Vermiform appendix (tissue), 1 donor: ENCODE data around the genes FAM131C and CPLANE2.

- PRO-cap, result bidirectional peak, plus-strand start at chr1:15886573, minus-strand start at chr1:15886334
These were observed 38.4 kb downstream of the SPEN start for GRCh38 chr1:15885632-15886644.

DNA sequence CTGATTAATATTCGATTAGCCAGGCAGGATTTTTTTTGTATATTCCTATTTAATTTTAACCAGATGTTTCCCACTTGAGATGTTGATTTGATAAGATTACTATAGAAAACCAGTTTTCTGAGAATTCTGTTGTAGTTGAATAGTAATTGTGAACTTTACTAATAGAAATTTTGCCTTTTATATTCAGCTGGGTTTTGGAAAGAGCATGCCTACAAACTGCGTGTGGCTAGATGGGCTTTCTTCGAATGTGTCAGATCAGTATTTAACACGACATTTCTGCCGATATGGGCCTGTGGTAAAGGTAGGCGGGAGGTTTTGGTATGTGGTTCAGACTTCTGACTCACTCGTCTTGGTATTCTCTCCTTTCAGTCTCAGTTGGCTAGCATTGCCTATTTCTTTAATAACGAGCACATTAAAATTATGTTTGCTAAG lies 56.7 kb downstream of the ZBTB17 start:
- PRO-cap, result no peak

DNA sequence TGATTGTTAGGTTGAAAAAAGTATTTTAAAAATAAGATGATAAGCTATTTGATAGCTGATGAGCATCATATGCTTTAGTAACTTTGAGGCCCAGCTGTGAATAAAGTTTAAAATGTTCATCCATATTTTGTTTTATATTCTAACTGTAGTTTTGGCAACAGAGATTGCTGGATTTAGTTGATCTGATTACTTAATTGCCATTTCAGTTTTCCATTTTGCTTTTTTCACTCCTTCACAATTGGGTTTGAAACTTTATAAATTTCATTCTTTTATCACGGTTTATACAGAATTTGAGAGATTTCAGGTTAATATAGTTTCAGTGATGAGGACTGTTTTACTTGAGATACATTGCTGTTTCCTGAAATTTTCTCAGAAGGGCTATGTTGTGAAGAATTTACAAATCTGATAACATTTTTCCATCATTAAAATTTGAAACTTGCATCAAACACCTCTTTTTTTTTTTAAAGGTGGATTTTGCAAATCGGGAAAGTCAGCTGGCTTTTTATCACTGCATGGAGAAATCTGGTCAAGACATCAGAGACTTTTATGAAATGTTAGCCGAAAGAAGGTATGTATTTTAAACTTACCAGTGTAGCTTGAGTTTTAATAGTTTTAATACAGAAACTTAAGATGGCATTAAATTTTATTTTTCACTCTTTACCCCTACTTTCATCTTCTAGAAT lies 54.0 kb downstream of the ZBTB17 start:
- PRO-cap, result no peak

DNA sequence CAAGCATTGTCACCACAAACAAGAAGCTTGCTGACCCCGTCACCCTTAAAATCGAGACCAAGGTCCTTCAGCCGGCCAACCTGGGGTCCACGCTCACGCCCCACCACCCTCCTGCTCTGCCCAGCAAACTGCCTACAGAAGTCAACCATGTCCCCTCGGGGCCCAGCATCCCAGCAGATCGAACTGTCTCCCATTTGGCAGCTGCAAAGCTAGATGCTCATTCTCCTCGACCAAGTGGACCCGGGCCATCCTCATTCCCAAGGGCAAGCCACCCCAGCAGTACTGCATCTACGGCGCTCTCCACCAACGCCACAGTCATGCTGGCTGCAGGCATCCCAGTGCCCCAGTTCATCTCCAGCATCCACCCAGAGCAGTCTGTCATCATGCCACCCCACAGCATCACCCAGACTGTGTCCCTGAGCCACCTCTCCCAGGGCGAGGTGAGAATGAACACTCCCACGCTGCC lies 40.8 kb downstream of the ZBTB17 start:
- PRO-cap, result no peak

DNA sequence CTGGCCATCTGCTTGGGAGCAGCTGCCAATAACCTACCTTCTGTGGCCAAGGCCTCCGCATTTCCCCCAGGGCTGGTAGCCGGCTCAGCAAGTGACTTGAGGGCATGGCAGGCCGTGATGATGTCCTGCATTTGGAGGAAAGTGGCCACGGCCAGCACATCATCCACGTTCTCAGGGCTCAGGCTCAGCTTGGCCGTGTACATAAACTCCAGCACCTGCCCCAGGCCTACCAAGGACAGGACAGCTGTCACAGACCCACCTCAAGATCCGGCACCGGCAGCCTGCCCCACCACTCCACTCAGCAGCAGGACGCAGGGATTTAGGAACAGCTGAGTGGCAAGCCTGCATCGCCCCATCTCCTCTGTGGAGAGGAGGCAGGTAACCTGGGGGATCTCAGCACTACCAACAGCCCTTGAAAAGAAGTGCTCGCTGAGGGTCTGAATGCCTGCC lies 29.0 kb downstream of the ZBTB17 start:
- PRO-cap, result no peak

DNA sequence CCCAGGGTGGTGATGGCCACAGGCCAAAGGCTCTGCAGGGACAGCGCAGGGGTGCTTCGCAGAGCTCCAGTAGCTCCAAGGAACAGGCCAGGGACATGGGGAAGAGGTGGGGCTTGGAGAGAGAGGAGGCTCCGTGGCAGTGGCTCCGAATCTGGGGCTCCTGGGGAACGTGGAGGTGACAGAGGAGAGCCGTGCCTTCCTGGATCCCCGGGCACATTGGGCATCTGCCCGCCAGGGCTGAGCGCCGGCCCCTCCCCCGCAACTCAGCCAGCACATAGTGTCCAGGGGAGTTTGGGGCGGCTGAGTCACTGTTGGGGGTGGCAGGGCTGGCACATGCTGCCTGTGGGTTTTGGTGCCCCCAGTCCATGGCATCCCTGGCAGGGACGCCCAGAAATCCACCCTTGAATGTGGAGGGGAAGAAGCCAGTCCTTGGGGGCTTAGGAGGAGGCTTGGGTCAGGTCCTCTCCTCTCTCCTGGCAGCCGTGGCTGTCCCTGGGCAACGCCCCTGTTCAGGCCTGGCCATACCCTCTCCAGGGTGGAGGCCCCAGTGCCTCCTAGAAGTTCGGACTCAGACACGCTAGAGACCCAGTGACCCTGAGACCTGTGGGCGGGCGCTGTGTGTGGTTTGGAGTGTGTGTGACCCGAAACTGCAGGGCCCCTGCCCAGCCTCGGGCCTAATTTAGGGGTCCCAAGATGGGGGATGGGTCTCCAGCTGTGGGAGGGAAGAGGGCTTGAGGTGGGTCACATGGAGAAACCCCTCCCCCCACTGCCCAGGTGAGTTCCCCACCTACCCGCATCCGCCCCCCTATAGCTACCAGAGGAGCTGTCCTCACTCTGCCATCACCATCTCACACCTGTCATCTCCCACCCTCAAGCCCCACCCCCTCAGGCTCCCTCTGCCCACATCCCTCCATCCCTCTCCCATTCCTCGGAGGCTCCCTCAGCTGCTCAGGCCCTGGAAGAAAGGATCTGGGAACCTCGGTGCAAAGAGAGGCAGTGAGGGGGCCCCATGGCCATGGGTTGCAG lies 1.6 kb downstream of the HSPB7 start:
- PRO-cap, result no peak

GRCh38 chr1:16073398-16074172 lies at the start of gene FAM131C:
TSS of gene FAM131C (minus strand) at chr1:16073651.
- PRO-cap, result no peak

DNA sequence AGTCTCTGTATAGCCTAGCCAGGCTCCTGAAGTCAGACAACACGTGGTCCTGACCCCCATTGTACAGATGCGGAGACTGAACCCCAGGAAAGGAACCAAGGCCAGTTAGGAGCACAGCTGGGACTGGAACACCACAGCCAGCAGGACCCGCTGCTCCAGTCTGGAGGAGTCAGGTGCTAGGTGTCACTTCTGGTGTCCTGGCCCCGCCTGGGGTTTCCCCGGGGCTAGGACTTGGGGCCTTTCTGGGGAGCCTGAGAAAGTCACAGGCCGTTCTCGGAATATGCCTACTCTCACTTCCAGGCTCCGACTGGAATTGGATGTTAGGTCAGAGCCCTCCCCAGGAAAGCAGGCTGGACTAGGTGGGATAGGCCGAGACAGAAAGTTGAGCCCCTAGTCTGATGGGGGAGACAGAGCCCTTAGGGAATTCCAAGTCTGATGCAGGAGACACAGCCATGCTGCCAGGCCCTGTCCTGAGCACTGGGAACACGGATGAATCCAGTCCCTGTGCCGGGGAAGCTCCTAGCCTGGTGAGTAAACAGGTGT lies 6.0 kb upstream of the FAM131C start:
- PRO-cap, result no peak

GRCh38 chr1:16137864-16138409 lies 17.9 kb downstream of the EPHA2 start:
- PRO-cap, result unidirectional peak, minus-strand start at chr1:16138105

- PRO-cap, result bidirectional peak, plus-strand start at chr1:16159255, minus-strand start at chr1:16159031
These were observed 3.0 kb upstream of the EPHA2 start for GRCh38 chr1:16158668-16159471.

DNA sequence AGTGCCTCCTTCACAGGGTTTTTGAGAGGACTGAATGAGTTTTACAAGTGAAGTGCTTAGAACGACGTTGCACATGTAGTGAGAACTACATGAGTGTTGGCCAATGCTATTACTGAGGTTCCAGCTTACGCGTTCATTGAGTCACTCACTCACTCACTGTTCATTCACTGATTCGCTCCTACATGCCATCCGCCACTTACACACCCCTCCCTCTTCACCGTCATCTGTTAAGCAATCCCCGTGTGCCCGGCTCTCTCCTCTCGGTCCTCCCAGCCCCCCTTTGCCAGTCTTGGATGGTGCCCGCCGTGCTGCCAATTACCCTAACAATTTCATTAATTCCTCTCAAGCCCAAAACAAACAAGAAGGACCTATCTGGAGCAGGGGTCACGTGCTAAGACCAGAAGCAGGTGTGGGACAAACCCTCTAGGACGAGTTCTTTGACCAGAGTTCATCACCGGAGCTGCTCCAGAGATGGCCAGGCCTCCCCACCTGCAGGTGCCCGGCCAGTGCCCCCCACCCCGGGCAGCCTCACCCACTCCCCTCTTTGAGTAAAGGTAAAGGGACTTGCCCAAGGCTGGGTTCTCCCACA lies 27.4 kb upstream of the EPHA2 start:
- PRO-cap, result no peak

GRCh38 chr1:16209921-16210692 lies 2.3 kb downstream of the ARHGEF19 start:
- PRO-cap, result no peak

GRCh38 chr1:16228252-16228912 lies 8.6 kb downstream of the CPLANE2 start:
- PRO-cap, result no peak

GRCh38 chr1:16236444-16237531 lies at the start of gene CPLANE2:
TSS of gene CPLANE2 (minus strand) at chr1:16237183.
- PRO-cap, result unidirectional peak, plus-strand start at chr1:16236636; bidirectional peak, plus-strand start at chr1:16237270, minus-strand start at chr1:16237139

- PRO-cap, result no peak
These were observed 733 bp upstream of the FBXO42 start for GRCh38 chr1:16352751-16353674.

GRCh38 chr1:16440890-16441568 lies 505 bp downstream of the NECAP2 start:
- PRO-cap, result bidirectional peak, plus-strand start at chr1:16441261, minus-strand start at chr1:16441201

- PRO-cap, result no peak
These were observed 32.7 kb downstream of the NECAP2 start for GRCh38 chr1:16473015-16473864.

GRCh38 chr1:16545821-16546285 lies 105.3 kb downstream of the NECAP2 start:
- PRO-cap, result no peak

DNA sequence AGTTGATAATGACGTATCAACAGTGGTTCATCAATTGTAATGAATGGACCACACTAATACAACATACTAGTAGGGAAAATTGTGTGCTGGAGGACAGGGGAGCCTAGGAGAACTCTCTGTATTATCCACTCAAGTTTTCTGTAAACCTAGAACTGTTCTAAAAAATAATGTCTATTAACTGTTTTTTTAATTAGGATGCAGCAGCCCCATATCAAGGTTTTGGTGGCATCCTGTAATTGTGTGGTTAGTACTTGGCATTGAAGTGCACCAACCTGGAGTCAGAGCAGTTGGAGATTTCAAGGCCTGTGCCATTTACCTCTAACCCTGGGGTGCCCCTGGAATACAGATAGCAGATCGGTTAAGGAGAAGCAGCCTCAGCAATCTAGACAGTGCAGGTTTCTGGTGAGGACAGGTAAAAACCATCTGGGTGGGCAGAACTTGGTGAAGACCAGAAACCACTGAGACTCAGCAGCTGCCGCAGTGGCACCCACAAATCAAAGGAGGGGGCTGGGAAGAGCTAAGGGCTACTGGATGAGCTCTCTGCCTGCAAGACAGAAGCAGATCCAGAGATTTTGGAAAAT lies 166.0 kb downstream of the NECAP2 start:
- PRO-cap, result no peak

GRCh38 chr1:16684921-16685330 lies 236.8 kb upstream of the CROCC start:
- PRO-cap, result no peak